REH cell (cell line): ENCODE data around the gene MFSD2B.

DNA sequence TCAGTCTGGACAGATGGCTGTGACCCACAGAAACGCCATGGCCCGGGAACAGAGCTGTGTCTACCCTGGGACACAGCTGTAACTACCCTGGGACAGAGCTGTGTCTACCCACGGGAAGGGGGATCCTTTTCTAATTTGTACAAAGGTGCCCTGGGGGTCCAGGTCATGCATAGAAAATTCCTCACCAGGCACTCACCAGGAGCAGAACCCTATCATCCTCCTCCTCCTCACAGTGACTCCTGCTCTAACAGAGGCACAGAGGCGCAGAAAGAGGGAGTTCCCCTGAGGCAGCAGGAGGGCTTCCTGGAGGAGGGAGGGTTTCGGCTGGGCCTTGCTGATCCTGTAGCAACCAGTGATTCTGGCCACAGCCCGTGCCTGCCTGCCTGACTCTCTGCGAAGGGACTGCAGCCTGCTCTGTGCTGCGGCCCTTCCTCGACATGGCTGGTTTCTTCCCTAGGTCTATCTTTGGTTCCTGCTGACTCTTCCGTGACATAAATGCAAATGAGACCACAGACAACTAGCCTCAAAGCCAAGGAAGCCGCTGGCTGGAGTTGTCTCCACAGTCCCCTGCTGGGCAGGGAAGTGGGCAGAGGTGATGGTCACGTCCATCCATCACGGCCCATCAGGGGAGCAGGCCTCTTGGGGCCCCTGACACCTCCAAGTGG lies 55.6 kb downstream of the HS1BP3 start:
- PRO-cap, result bidirectional peak, plus-strand start at position 560 of the sequence, minus-strand start at position 451 of the sequence

- PRO-cap, result no peak
Measured at GRCh38 chr2:20625478-20625903, 25.4 kb downstream of the HS1BP3 start.

- PRO-cap, result no peak
Measured at GRCh38 chr2:20635065-20635613, 15.8 kb downstream of the HS1BP3 start.

GRCh38 chr2:21011464-21012021 lies 32.3 kb downstream of the APOB start:
- PRO-cap, result no peak

GRCh38 chr2:21020713-21021838 lies 22.8 kb downstream of the APOB start:
- PRO-cap, result no peak

DNA sequence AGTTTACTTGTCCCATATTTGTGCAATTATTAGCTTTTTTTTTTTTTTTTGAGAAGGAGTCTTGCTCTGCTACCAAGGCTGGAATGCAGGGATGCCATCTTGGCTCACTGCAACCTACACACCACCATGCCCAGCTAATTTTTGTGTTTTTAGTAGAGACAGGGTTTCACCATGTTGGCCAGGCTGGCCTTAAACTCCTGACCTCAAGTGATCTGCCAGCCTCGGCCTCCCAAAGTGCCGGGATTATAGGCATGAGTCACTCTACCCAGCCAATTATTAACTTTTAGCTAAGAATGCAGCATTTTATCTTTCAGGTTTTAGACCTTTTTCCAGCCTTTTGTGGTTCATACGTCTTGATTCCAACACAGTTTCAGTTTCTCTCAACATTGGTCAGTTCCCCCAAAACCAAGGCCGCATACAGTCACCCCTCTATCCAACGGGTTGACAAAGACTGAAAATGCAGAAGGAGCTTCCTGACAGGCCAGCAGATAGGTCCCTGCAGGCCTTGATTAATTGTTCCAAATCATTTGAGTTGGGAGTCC lies 262.3 kb upstream of the KLHL29 start:
- PRO-cap, result no peak

DNA sequence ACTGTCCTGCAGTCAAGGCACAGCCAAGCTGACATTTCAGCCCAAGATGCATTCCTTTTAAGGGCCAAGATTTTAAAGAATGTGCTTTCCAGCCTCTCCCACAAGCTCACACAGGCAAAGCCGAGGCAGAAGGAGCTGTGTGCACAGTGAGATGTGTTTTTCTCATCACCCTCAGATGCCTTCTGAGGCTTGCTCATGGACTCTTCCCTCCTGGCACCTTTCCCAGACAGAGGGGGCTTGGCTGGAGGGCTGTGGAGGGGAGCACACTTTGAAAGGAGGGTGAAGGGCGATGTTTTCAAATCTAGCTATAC lies 97.7 kb upstream of the KLHL29 start:
- PRO-cap, result no peak

- PRO-cap, result no peak
Measured at GRCh38 chr2:23513137-23514161, 128.5 kb downstream of the KLHL29 start.

GRCh38 chr2:23595136-23595666 lies 210.2 kb downstream of the KLHL29 start:
- PRO-cap, result no peak

DNA sequence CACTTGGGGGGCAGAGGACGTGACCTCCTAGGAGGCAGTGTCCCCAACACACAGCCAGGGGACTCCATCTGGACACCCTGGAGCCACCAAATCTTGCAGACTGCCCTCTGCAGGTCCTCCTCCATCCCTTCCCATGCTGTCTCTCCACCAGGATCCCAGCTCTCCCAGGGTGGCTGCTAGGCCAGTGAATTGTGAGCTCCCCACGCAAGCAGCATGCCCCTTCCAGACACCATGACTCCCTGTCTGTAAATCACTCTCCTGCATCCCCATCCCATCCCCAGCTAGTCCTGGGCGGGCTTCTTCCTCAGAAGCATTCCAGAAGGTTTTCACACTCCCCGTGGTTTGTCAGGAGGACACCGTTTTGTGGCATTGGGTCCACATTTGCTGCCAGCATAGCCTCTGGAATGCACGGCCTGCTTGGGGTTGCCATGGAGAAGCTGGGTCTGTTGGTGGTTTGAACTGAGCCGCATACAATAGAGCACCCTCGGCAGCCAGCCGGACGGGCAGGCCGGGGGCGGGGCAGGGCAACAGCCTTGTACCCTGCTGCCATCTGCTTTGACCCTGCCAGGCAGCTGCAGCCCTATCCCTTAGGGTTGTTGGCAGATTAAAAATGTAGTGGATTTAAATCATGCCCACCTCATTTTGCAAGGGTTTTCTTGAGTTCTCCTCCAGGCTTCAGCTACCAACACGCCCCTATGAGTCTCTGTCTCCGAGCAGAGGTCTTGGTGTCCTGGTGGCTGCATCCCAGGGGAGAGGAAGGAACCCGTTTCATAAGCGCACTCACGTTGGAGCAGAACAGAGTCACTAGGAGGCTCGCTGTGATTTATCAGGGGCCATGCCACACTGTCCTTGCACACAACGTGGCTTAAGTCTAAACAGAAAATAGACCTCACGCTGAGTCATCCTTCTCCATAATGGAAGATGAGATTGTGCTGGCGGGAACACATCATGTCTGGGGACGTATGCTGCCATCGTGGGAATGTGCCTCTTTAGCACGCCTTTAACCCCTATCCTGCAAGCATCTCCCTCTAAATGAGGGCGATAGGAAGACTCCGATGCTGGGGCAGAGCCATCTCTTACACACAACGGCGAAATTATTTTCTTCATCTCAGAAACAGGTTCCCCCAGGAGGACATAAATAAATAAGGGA lies 211.1 kb downstream of the KLHL29 start:
- PRO-cap, result no peak

DNA sequence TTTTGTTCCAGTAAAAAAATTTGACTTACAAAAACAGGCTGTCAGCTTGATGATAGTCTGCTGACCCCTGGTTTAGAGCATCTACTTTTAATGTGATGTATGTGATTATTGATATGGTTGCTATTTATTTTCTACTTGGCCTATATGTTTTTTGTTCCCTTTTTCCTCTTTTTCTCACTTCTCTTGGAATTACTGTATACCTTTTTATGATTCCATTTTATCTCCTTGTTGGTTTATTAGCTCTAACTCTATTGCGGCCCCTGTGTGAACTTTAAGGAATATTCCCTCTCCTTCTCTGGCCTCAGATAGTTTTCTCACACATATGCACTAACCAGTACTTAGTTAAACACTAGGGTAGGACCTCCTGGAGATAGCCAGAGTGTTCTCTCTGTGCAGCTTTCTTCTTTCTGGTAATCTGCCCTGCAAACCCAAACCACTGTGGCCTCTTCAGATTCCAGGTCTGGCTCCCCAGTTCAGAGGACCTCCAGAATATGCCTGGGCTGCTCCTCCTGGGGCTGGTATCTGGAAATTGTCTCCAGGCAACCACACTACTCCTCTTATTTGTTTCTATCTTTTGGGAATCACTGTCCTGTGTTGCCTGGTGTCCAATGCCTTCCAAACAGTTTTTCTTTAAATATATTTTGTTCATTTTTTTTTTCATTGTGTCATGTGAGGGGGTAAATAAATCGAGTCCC lies 155.3 kb downstream of the ATAD2B start:
- PRO-cap, result no peak

DNA sequence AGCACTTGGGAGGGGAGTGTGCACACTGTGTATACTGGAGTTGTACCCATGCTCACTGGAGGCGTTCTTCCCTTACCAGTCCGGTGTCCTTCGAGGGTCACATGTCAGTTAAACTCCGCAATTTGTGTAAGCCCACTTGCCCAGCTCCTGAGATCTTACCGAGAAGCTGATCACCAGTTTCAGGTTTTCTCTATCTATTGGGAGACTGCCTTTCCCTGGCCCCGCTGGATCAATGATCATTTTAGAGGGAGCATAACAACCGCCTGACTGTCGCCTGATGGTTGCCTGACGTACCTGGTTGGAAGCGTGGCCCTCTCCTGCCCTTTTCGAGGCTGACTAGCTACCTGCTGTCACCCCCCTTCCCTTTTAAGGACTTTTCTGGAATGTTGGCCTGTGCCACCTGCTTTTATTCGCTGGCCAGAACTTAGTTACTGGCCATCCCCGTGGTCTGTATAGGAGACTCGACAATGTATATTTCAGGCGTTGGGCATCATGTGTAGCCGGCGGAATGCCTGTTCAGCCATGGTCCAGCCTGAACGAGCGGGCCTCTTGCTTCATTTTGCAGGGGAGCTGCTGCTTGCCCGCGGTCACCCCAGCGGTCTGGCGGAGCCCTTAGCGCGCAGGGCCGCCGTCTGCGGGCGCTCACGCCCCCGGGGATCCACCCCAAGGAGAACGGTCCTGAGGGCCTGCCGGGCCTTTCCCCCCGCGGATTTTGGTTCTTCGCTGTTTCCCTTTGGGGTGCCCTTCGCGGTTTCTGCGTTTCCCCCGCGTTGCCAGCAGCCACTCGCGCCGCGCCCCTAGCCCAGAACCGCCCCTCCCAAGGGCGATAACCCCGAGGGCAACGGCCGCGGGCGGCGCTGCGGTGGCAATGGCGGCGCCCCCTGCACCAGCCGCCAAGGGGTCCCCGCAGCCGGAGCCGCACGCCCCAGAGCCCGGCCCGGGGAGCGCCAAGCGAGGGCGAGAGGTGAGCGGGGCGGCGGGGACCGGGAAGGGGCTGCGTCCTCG lies at the start of gene MFSD2B:
MFSD2B (plus strand) TSS at position 857 of the 1,005 bp plus-strand sequence.
- PRO-cap, result no peak

- PRO-cap, result no peak
Measured at GRCh38 chr2:24011292-24011802, 1.5 kb downstream of the MFSD2B start.

DNA sequence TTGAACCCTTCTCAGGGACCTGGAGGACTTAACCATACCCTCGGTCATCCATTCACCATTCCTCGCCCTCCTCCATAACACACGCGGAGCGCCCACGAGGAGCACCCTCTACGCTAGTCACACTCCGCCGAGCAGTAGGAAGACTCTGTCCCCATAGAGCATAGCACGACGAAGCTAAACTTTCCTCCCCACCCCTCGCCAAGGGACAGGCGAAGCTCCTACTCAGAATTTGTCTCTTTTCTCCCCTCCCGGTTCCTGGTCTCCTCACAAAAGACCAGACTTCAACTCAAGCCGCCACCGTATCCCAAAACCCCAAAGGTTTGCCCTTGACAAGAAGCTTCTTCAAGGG lies 681 bp upstream of the ITSN2 start:
- PRO-cap, result no peak

- PRO-cap, result no peak
Measured at GRCh38 chr2:24454189-24454726, 36.8 kb upstream of the NCOA1 start.

GRCh38 chr2:24492206-24492994 lies 1.3 kb downstream of the NCOA1 start:
- PRO-cap, result no peak

DNA sequence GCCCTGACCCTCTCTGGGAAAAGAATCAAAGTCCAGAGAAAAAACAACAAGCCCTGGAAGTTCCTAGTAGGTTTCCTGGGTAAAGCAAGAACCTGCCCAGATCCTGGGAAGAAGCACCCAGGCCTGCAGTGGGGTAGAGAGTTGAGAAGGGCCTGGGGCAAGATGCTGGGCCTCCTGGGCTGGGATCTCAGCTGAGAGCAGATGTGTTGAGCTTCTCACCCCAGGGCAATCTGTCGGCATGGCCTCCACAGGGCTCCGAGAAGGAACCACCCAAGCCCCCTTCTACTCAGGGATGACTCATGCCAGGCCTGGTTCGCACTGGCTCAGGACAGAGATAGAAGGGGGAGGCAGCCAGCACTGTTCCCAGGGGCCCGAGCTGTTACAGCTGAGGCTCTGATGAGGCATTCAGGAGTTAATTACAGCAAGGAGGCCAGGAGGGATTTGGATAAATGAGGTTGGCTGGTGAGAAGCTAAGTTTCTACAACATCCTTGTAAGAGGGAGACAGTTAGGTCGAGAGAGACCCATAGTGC lies 62.5 kb downstream of the CENPO start:
- PRO-cap, result no peak

- PRO-cap, result no peak
Measured at GRCh38 chr2:24896593-24897227, 23.3 kb downstream of the ADCY3 start.

- PRO-cap, result no peak
Measured at GRCh38 chr2:24907095-24907607, 12.9 kb downstream of the ADCY3 start.

GRCh38 chr2:24984795-24985453 lies 13.2 kb upstream of the DNAJC27 start:
- PRO-cap, result no peak